Skin of body (tissue), 2 donors: ENCODE measurements around the genes LTA, LST1 and APOM.

- RAMPAGE, long total RNA, result no peak
Observed at GRCh38 chr6:31205657-31206286, 35.3 kb upstream of the POU5F1 start.

DNA sequence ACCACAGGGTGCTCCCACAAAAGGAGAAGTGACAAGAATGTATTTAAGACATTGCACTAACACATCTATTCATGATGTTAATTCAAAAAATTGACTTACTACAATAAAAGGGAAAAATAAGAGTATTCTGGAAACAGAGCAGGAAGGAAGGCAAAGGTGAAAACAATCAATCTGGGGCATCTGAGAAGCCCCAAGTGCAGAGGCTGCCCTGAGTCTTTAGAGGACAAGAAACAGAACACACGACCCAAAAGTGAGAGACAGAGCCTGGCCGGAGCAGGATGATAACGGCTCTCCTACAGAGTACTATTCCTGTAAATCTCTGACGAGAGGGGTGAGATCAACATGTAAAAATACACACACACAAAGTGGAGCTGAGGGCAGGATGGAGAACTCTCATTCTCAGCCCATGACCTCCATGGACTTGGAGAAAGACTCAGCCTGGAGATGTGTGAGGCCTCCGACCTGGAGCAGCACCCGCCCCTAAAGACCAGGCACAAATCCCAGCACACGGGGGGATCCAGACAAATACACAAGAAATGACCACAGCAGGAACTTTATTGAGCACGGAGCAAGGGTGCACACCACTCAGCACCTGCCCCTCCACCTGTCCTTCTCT lies 42.4 kb downstream of the HLA-C start:
- RAMPAGE, long total RNA, result no peak

- RAMPAGE, long total RNA, result no peak
Observed at GRCh38 chr6:31268083-31268568, 3.8 kb downstream of the HLA-C start.

DNA sequence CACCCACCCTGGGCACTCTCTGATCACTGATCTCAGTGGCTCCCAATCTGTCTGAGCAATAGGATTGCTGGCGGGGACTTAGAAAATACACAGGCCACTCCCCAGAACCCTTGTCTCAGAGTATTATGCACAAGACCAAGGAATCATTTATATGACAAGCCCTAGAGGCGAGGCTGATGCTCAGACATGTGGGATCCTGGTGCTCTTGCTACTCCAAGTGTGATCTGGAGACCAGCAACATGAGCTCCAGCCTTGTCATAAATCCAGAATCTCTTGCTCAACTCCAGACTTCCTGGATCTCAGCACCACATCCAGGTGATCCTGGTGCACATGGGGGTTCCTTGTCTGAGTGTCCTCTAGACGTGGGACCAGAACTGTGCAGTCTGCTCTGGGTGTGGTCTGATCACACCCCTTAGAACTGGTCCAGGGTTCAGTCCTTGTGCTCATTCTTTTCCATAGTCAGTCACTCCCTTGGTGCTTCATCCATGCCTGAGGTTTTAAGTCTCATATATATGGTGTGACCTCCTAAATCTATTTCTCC lies 5.3 kb downstream of the HLA-B start:
- RAMPAGE, long total RNA, result no peak

DNA sequence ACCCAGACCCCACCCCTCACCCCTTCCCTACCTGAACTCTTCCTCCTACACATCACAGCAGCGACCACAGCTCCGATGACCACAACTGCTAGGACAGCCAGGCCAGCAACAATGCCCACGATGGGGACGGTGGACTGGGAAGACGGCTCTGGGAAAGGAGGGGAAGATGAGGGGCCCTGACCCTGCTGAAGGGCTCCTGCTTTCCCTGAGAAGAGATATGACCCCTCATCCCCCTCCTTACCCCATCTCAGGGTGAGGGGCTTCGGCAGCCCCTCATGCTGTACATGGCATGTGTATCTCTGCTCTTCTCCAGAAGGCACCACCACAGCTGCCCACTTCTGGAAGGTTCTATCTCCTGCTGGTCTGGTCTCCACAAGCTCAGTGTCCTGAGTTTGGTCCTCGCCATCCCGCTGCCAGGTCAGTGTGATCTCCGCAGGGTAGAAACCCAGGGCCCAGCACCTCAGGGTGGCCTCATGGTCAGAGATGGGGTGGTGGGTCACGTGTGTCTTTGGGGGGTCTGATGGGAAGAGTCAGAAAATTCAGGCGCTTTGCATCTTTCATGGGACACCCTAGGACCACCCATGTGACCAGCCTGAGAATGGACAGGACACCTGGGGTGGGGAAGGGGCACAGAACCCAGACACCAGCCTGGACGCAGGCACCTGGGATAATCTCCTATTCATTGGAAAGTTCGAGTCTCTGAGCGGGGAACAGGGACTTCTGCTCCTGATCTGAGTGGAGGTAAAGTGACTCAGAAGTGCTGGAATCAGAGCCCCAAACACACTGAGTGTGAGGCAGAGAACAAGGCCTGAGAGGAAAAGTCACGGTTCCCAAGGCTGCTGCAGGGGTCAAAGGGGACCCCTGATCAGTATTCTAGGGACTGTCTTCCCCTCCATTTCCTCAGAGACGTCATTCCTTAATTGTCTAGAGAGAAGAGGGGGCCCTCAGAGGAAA lies 1.6 kb downstream of the HLA-B start:
- RAMPAGE, long total RNA, result no peak

DNA sequence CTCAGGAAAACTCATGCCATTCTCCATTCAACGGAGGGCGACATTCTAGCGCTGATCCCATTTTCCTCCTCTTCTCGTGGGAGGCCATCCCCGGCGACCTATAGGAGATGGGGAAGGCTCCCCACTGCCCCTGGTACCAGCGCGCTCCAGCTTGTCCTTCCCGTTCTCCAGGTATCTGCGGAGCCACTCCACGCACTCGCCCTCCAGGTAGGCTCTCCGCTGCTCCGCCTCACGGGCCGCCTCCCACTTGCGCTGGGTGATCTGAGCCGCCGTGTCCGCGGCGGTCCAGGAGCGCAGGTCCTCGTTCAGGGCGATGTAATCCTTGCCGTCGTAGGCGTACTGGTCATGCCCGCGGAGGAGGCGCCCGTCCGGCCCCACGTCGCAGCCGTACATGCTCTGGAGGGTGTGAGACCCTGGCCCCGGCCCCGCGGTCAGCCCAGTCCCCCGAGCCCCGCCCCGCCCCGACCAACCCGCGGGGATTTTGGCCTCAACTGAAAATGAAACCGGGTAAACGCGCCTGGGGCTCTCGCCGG lies 883 bp downstream of the HLA-B start:
- RAMPAGE, long total RNA, result no peak

DNA sequence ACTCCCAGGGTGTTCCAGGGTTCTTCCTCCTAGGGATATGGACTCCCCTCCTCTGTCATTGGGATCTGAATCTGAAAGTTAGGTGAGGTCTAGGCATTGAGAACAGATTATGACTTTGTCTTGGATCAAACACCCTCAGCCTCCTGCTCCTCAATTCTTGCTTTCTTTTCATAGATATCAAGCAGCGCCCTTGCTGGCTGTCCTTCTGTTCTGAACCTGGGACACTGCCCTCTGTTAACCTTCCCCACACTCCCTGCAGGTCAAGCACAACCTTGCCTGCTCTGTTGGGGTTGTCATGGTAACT lies 16.5 kb upstream of the MICA start:
- RAMPAGE, long total RNA, result no peak

DNA sequence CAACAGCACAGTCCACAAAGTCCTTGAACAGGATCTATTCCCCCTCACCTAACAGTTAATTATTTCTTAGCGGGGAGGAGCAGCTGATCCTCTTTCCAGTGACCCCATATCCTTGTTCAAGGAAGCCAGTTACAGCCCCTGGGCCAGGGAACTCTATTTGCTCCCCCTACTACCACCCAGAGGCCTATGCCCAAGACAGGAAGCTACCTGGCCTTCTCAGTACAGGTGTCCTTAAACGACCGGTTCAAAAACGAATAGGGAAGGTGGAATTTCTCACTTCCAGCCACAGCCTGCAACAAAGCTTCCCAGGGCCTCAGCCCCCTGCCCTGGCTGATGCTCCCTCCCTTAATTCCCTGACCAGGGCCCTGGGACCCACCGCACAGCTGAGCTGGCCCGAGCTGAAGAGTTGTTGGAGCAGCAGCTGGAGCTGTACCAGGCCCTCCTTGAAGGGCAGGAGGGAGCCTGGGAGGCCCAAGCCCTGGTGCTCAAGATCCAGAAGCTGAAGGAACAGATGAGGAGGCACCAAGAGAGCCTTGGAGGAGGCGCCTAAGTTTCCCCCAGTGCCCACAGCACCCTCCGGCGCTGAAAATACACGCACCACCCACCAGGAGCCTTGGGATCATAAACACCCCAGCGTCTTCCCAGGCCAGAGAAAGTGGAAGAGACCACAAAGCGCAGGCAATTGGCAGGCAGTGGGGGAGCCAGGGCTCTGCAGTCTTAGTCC lies 786 bp downstream of the MCCD1 start:
- RAMPAGE, long total RNA, result no peak

- RAMPAGE, long total RNA, result no peak
Observed at GRCh38 chr6:31571911-31573196, at the start of gene LTA. LTA (plus strand) TSS chr6:31572289.

DNA sequence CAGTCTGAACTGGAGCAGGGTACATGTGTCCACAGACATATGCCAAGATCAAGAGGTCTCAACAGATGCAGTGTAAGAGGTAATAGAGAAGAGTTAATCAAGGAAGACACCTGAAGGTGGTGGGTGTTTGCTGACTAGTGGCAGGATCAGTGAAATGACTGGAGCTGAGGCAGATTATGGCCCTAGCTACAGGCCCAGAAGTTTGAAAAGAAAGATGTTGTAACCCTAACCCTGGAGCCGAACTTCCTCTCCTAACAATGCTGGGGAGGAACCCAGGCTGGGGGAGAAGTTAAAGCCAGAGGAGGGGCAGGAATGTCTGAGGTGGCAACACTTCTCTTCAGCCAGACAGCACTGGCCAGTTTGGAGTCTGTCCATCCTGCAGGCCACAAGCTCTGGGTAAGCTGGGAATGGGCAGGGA lies at the start of gene LST1:
Gene LST1, plus strand, starts transcription at position 358 of the 418 bp plus-strand sequence.
- RAMPAGE, long total RNA, result no peak

- RAMPAGE, long total RNA, result no peak
Observed at GRCh38 chr6:31619624-31620487, 659 bp upstream of the PRRC2A start.

DNA sequence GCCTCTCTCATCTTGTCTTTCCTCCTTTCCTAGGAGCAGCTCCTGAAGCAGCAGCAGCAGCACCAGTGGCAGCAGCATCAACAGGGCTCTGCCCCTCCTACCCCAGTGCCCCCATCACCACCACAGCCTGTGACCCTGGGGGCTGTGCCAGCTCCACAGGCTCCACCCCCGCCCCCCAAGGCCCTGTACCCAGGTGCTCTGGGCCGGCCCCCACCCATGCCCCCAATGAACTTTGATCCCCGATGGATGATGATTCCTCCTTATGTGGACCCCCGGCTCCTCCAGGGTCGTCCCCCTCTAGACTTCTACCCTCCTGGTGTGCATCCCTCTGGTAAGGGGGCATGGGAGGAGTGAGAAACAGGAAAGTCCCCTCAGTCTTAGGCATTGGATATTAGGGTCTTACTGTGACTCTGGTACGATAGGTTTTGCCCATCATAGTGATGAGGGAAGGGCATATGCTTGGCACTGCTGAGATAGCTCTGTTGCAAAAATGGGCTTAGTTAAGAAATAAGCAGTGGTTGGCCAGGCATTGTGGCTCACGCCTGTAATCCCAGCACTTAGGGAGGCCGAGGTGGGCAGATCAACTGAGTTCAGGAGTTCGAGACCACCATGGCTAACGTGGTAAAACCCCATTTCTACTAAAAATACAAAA lies 9.1 kb downstream of the PRRC2A start:
- RAMPAGE, long total RNA, result no peak

DNA sequence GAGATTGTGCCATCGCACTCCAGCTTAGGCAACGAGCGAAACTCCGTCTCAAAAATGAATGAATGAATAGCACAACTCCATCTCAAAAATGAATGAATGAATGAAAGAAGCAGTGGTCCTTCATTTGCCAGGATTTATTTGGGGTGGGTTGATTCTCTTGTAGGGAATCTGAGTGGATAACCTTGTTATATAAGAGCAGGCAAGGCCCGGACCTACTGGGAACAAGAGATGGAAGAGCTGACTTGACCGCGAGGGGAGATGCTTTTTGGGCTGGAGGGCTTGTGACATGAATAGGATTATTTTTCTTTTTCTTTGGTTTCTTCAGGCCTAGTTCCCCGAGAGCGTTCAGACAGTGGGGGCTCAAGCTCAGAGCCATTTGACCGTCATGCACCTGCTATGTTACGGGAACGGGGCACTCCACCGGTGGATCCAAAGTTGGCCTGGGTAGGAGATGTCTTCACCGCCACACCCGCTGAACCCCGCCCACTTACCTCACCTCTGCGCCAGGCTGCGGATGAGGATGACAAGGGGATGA lies 9.8 kb downstream of the PRRC2A start:
- RAMPAGE, long total RNA, result no peak

DNA sequence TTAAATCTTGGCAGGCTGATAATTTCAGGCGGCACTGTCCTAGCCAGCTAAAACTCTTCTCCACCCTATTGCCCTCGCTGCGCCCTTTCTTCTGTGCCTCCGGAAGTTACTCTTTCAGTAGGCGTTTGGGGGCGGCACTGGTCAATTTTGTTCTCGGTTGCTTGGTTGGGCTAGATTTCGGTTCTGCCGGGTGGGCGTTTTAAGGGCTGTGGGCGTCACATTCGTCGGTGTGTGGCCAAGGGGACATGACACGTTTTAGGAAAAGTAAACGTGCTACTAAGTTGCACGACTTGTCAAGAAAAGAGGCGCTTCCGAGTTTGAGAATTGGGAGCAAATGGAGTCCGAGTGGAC lies 403 bp upstream of the BAG6 start:
- RAMPAGE, long total RNA, result no peak

DNA sequence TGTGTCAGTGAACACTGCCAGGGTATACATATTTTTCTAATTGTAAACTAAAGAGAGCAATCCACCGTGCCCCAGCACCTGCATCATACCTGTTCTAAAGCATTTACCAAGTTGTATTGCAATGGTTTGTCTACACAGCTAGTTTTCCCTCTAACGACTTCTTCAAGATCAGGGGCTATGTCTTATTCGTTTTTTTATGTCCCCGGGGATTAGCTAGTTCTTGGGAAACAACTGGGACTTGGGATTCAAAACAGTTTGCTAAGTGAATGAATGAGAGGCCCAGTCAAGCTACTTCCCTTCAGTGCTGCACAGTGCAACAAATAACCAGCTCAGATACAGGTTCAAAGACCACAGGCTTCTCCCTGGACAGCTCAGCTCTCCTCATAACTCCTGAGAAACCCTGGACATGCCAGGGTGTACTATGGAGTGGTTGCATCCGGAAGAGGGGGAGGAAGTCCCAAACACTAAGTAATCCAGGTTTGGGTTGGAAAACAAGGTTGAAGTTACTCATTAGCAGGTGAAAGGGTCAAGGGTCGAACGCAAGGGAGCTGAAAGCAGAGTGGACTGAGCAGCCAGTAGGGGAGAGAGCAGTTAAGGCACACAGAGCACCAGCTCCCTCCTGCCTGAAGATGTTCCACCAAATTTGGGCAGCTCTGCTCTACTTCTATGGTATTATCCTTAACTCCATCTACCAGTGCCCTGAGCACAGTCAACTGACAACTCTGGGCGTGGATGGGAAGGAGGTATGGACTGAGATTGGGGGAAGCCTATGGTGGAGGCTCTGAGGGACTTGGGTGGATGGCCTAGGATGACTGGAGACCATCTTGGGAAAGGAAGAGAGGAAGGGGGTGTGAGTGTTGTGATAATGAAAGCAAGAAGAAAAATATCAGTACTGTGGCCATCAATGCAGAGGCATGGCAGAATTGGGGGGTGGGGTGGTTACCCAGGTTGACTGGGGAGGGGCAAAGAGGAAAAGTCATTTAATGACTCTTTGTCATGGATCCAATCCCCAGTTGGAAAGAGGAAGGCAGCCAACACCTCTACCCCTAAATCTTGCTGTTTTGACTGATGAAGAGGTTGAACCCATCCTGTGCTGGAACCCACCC lies at the start of gene APOM:
Gene APOM, plus strand, starts transcription at position 557 of the 1,106 bp plus-strand sequence.
- RAMPAGE, long total RNA, result no peak

DNA sequence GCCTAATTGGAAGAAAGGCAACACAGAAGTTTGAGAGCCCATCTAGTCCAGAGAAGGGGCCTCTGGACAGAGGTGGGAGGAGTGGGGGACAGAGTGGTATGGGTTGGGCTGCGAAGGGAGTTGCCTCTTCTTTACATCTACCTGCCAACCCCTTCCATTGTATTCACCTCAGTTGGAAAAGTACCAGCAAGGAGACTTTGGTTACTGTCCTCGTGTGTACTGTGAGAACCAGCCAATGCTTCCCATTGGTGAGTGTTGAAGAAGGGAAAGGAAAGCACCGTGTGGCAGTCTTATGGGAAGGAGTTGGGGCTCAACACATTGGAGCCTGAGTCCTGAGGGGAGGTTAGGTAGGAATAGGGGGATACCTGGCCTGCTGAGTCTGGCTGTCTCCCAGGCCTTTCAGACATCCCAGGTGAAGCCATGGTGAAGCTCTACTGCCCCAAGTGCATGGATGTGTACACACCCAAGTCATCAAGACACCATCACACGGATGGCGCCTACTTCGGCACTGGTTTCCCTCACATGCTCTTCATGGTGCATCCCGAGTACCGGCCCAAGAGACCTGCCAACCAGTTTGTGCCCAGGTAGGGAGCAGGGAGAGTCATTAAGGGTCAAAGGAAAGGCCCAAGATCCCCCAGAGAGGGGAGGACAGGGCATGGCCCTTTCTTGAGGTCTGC lies 713 bp upstream of the LY6G5B start:
- RAMPAGE, long total RNA, result no peak

GRCh38 chr6:31718250-31718715 lies 3.1 kb downstream of the LY6G6D start:
- RAMPAGE, long total RNA, result no peak

- RAMPAGE, long total RNA, result no peak
Observed at GRCh38 chr6:31728089-31728972, 768 bp downstream of the DDAH2 start.

DNA sequence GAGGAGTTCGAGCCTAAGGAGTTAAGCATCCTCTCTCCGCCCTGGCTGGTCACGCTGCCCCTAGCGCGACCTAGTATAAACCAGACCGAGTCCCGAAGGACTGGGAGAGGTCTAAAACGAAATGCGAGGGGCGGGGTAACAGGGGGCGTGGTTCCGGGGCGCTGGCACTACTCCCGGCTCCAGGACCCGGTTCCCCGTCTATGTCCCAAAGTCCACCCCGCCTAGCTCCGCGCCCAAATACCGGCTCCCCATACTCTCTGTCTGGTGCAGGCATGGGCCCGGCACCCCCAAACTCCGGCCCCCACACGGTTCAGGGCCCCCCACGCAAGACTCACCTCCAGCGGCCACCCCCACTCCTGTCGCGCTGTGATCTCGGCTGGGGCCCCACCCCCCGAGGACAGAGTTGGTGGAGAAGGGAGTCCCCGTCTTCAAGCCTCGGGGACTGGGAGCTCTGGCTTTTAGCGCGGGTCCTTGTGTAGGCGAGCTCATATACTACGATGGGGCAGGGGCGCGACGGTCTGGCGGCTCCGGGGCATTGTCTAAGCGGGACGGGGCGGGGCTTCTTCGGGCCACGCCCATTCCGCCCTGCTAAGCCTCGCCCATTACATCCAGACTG lies 725 bp upstream of the DDAH2 start:
- RAMPAGE, long total RNA, result no peak

DNA sequence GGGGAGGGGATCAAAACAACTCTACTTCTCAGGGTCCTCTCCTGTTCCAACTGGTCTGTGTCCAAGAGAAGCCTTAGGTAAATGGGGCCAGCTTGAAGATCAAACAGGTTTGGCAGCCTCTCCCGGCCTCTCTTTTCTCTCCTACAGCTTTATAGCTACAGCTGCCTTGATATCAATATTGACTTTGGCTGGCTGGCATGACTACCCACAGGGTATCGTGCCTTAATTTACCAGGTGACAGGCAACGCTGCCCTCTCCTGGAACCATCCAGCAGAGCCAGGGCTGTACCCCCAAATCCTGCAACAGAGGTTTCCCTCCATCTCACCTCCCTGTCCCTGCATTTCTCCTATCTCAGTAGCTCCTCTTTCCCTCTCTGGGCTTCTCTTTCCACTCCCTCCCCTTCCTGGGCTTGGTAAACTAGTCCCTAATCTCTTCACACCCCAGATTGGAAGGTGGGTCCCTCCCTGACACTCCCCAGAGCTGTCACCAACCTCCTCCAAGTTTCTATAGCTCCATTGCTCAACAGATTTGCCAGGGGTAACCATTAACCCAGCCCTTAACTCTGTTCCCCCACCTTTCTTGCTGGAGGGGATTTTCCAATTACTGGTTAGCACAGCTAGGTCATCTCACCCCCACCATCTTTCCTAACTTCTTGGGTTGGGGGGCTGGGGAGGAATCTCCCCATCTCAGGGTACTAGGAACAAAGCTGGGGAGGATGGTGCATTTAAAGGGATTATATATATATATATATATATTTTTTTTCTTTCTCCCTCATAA lies 1.3 kb upstream of the MSH5 start:
- RAMPAGE, long total RNA, result no peak